Spleen (tissue), 7 donors: ENCODE data around the gene GLYATL3.

DNA sequence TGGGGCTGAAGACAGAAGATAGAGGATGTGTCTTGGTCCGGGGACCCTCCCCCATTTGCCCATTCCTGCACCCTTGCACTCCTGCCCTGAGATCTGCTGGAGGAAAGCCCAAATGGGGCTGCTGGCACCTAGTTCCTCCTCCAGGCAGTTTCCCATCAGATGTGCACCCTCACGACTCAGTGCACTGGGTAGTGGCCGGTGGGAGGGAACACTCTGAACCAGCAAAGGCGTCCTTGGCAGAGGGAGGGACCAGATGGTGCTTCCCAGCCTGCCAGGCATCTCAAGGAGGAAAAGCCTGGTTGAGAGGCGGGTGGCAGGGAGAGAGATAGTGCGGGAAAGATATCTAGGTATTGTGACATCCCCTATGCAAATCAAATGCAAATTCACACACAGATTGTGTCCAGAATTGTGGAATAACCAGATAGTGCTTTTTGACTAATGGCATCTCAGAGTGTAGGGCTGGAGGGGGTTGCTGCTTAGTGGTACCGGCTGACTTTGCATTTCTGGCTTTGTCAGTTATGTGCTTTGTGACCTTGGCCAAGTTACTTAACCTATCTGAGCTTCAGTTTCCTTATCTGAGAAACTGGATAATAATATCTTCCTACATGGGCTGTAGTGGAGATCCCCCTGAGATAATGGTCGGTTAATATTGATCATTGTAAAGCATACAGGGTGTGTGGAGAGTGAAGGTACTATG, 7.6 kb downstream of the TCTE1 start:
- PRO-cap, 4 experiments: no peak in any of the 4 experiments
- RAMPAGE, long total RNA, 4 experiments: no peak in any of the 4 experiments

GRCh38 chr6:45176210-45176622, 151.9 kb upstream of the RUNX2 start:
- PRO-cap, 4 experiments: no peak in any of the 4 experiments
- RAMPAGE, long total RNA, 4 experiments: no peak in any of the 4 experiments

DNA sequence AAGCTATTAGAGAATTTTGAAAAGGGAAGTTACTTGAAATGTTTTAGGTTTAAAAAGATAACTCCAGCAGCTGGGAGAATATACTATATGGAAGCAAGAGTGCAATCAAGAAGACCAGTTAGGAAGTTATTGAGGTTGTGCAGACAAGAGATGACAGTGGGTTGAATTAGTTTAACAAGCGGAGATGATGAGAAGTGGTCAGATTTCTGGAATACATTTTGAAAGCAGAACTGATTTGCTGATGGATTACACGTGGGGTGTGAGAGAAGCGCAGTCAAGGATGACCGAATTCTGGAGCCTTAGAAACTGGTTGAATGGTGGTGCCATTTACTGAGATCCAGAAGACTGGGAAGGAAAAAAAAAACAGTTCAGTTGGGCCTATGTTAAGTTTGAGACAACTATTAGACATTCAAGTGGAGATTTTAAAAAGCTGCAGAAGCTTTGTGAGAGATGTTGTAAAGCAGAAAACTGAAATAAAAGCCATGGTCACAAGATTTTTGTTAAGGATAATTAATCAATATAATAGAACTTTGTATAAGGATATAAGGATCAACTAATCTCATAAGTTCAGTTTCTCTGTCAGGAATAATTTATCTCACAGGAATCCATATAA, 7.6 kb downstream of the SUPT3H start:
- PRO-cap, 4 experiments: no peak in any of the 4 experiments
- RAMPAGE, long total RNA, 4 experiments: no peak in any of the 4 experiments

- PRO-cap, 4 experiments: no peak in any of the 4 experiments
- RAMPAGE, long total RNA, 4 experiments: no peak in any of the 4 experiments
Observed at GRCh38 chr6:45566681-45567226, 189.0 kb upstream of the SUPT3H start.

DNA sequence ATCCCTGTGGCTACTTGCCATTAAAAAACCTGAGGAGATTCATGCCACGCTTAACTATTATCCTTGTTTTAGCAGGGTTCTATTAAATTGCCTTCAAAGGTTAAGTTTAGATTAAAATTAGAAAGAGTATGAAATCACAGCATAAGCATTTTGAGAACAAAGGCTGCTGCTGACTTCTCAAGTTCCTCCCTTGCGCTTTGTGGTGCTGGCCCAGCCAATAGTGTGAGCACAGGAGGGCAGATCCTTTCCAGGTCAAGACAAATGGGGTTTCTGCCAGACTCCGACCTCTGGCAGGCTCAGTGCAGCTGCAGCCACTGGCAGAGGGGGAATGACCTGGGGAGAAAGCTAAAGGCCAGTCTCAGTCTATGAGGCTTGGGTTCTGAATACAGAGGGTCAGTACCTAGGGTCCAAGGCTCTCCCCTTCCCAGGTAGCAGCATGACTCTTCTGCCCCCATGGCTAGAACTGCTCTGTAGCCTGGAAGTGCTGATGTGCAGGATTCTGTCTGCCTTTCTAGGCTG, 27.0 kb downstream of the CLIC5 start:
- PRO-cap, 4 experiments: no peak in any of the 4 experiments
- RAMPAGE, long total RNA, 4 experiments: no peak in any of the 4 experiments

DNA sequence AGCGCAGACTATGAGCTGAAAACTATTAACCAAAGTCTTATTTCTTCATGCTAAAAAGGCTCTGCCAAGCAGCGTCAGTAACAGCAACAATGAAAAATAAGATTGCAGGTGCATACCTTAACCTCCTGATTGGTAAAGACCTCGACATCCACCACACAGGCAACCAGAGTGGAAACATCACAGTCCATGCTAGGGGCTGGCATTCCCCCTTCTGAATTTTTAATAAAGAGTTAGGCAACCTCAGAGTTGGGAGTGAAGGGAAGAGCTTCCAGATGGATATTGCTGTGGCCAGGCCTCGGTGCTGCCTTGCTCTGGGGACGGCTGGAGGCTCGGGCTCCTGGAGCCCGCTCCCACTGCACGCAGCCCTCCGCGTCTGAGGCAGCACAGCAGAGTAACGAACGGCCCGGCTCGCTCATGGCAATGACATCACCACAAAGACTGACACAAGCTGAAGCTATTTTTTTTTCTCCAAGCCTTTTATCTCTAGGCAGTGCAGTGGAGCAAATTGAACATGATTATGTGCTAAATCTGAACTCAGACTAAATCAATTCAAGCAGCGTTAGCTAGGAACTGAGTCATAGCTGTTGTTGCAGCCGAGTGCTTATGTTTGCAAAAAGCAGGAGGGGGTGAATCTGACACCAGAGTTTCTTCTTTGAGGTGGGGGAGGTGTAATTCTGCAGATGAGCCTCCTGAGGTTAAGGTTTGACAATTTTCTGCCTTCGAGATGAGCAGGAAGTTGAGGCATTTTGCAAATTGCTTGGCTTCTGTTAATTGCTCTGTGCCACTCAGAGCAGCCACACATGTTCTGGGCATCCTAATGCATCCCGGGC, 154.7 kb upstream of the ENPP5 start:
- PRO-cap, 4 experiments: peak in 2 of 4 experiments; most common minus-strand start position 375 of the sequence (in 2)
- RAMPAGE, long total RNA, 4 experiments: no peak in any of the 4 experiments

- PRO-cap, 4 experiments: no peak in any of the 4 experiments
- RAMPAGE, long total RNA, 4 experiments: no peak in any of the 4 experiments
Observed at GRCh38 chr6:46411584-46412099, 79.6 kb downstream of the RCAN2 start.

DNA sequence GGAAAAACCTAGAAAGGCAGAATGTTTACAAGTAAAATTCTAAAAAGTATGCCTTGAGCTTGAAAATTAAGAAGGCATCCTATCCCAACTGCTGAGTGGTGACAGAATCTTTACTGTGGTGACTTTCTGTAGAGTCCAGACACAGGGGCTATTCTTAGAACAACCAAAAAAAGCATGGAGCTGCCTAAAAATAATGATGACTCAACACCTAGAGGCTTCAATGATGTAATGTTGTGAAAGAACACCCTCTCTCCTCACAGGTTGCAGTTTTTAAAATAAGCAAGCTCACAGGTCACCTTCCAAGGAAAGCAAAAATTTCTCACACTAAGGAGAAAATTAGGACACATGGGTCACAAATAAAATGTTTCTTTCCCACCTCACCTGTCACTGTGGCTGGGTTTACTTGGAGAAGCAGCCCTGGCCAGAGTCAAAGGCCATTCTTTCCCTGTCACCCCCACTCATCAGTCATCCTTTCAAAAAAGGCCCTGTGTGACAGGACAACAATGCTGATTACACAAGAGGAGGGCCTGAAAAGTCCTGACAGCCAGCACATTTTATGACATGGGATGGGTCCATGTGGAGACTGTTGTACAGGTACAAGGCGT, 53.5 kb downstream of the RCAN2 start:
- PRO-cap, 4 experiments: no peak in any of the 4 experiments
- RAMPAGE, long total RNA, 4 experiments: no peak in any of the 4 experiments

DNA sequence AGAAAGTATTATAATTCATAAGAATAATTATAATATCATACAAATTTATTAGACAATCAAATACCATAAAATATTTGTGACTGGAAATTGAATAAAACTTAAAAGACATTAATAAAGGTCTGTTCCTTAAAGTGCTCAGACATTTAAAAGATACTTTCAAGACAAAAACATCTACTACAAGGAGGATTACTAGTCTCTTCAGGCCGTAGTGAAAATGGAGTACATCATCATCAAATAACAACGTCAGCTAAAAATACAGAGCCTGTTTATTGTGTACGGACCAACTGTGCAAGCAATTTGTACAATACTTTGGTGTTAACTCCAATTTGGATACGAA, 940 bp downstream of the CYP39A1 start:
- PRO-cap, 4 experiments: peak in 1 of 4 experiments; most common plus-strand start position 269 of the sequence (in 1)
- RAMPAGE, long total RNA, 4 experiments: no peak in any of the 4 experiments

- PRO-cap, 4 experiments: no peak in any of the 4 experiments
- RAMPAGE, long total RNA, 4 experiments: no peak in any of the 4 experiments
Observed at GRCh38 chr6:46676547-46676791, 11.2 kb upstream of the TDRD6 start.

DNA sequence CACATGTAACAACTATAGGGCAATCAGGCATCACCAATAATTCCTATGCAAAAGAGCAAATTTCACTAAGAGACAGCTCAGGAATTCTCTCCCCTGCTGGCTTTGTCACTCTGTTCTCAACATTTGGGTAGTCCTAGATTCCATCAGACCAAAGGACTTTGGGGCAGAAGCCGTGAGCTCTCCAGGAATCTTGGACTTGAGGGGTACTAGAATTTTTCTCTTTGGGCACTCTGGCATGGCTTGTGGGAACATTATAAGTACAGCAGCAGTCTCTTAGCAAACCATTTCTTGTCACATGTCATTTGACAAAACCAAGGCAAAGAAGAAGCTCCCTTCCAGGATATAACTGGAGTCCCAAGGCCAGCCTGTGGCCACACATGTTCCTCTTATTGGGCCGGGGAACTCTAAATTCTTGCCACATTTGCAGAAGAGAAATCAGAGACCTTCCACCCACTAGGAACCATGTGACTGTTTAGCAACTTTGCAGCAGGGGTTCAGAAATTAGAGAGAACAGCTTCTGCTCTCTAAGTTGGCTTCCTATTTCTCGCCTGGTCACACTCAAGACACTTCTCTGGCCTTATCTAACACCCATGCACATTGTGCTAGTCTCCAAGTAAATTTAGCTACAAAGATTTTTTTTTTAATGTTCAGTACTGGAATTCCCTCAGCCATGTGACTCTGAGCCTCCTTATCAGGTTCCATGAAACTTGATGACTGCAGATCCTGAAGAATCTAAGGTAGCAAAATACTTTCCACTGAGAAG, 20.5 kb upstream of the MEP1A start:
- PRO-cap, 4 experiments: peak in 4 of 4 experiments; most common plus-strand start position 527 of the sequence (in 4); most common minus-strand start position 232 of the sequence (in 1)
- RAMPAGE, long total RNA, 4 experiments: no peak in any of the 4 experiments

DNA sequence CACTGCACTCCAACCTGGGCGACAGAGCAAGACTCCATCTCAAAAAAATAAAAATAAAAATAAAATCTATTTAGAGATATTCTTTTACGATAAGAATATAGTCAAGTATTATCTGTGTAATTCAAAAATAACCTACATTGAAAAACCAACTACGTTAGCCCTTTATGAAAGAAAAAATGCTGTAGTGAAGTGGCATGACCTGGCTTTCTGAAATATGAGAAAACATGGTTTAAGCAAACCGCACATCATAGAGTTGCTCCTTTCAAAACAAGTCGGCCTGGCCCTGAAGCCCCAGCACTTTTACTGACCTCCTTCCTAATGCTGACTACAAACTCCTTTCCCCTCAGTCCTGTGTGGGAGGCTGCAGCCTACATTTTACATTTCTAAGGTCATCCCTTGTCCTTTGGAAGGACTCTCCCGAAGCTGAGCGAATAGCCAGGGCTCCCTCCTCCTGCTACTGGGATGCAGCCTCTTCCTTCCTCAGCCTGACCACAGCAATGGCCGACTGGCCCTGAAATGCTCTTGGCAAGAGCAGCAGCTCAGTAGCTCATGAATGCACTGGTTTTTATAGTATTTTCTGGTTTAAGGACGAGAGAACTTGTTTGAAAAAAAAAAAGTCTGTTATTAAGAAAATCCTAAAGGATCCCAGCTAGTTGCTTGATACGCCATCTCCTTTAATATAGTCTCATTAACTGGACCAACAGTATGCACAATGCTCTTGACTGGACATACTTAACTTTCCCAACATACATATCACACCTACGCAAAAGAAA, 730 bp downstream of the ADGRF5 start:
- PRO-cap, 4 experiments: peak in 4 of 4 experiments; most common plus-strand start position 501 of the sequence (in 2); most common minus-strand start position 459 of the sequence (in 4)
- RAMPAGE, long total RNA, 4 experiments: no peak in any of the 4 experiments

GRCh38 chr6:46951330-46951943, 29.7 kb upstream of the ADGRF5 start:
- PRO-cap, 4 experiments: no peak in any of the 4 experiments
- RAMPAGE, long total RNA, 4 experiments: no peak in any of the 4 experiments

- PRO-cap, 4 experiments: no peak in any of the 4 experiments
- RAMPAGE, long total RNA, 4 experiments: no peak in any of the 4 experiments
Observed at GRCh38 chr6:47034770-47035389, 7.3 kb downstream of the ADGRF1 start.

DNA sequence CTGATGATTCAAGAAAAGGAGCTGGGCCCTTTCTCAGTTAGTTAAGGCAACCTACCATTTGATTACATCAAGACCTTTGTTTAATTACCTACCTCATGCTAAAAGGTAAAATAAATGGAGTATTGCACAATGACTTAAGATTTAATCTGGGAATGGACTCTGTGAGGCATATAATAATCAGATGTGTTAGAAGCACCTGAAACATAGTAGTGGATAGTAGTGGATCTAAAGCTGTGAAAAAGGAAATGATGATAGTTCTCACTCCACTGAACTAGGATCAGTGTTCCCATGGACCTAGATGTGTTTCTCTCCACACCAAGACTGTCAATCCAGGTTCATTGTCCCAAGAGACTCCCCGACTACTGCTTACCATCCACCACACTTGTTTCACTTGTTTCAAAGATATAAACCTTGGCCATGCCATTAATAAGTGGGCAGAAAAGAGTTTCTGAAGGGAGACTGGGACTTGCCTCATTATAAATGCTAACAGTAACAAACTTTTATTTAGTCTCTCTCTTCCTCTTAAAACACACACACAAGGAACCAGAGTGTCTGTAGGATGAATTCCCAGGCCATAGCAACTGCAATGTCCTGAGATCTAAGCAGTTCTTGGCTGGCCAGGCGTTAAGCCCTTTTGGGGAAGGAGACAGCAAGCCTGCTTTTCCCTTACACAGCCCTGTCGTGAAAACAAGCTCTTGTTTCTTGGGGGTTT, 1.9 kb downstream of the TNFRSF21 start:
- PRO-cap, 4 experiments: peak in 2 of 4 experiments; most common plus-strand start position 605 of the sequence (in 2)
- RAMPAGE, long total RNA, 4 experiments: no peak in any of the 4 experiments

GRCh38 chr6:47740491-47741042, 41.3 kb upstream of the OPN5 start:
- PRO-cap, 4 experiments: no peak in any of the 4 experiments
- RAMPAGE, long total RNA, 4 experiments: no peak in any of the 4 experiments

- PRO-cap, 4 experiments: no peak in any of the 4 experiments
- RAMPAGE, long total RNA, 4 experiments: no peak in any of the 4 experiments
Observed at GRCh38 chr6:47741734-47742319, 40.0 kb upstream of the OPN5 start.

DNA sequence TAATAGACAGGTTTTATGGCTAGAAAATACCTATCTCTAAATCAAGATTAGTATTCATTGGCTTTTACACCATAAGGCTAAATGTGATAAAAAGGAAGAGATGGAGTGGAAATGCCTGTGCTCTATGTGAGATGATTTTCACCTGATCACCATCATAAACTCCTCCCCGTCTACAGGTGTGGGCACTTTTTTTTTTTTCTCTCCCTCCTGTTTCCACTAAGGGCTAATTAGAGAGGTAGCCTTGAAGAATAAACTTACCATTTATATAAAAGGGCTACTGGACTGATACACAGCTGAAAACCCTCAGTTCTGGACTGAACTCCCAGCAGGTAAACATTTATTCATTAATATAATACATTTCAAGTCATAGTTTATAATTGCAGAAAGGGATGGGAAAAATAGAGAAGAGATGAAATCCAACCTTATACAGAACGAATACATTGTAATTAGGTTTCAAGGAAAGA, at the start of gene GLYATL3:
GLYATL3 (plus strand) TSS at position 210 of the 464 bp plus-strand sequence.
- PRO-cap, 4 experiments: no peak in any of the 4 experiments
- RAMPAGE, long total RNA, 4 experiments: no peak in any of the 4 experiments

GRCh38 chr6:50820227-50821258, 1.9 kb downstream of the TFAP2B start:
- PRO-cap, 4 experiments: no peak in any of the 4 experiments
- RAMPAGE, long total RNA, 4 experiments: no peak in any of the 4 experiments

DNA sequence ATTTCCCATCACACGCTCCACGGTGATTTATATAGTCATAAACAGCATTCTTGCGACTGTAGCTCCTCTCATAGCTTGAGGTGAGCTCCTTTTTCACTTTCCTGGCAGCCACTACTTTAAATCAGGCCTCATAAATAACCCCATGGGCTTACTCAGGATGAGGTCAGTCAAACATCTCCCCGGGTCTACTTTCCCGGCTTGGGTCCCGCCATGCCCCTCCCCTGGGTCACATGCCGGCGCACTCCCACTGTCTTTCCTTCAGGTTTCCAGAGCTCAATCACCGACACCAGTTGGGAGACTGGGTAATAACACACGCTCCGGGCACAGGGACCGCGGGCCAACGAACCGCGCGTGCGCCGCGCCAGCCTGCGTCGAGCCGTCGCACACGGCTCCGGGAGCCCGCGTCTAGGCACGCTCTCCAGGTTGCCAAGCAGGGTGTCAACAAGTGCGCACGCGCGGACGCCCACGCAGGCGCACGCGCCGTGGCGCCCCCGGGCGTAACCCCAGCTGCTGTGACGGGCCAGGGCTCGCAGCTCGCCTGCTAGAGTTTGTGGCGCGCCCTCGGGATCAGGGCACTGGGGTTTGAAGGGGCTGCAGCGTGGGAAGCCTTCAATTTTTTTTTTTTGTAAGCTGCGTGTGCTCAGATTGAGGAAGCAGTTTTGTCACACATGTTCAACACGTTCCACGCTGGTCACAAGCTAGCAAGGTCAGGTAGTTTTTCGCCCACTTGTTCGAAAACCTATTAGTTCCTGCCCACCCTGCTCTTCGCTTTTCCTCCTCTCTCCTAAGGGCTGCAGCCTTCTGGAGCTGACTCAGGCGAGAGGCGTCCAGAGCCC, 31.7 kb downstream of the TFAP2B start:
- PRO-cap, 4 experiments: no peak in any of the 4 experiments
- RAMPAGE, long total RNA, 4 experiments: no peak in any of the 4 experiments